Placental epithelial cell (primary cell): ENCODE measurements around the genes G6PC3 and GJC1.

DNA sequence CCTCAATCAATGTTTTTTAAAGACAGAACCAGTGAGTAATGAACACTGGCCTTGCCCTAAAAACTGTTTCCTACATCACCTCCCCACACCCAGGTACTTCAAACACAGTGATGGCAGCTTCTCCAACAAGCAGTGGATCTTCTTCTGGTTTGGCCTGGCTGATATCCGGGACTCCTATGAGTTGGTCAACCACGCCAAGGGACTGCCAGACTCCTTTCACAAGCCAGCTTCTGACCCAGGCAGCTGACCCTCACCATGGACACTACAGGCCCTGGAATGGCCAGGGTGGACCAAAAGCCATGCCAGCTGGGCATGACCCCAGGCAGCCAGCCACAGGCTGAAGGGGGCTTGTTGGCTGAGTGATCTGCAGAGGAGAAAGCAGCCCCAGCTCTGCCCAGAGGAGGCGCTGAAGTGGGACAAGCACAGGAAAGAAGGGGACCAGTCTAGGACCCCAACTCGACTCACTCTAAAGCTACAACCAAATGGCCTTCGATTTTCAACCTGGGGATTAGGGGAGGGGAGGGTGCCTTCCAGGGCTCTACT is 4.0 kb downstream of the NAGS start:
- CAGE, long polyA plus RNA = no peak

- CAGE, long polyA plus RNA = no peak
Observed at GRCh38 chr17:44029491-44030621, 15.1 kb upstream of the TMEM101 start.

- CAGE, long polyA plus RNA = no peak
Observed at GRCh38 chr17:44070455-44071568, at the start of gene G6PC3. TSS of gene G6PC3 (plus strand) at chr17:44070735.

- CAGE, long polyA plus RNA = no peak
Observed at GRCh38 chr17:44193469-44194339, 6.0 kb downstream of the ATXN7L3 start.

- CAGE, long polyA plus RNA = no peak
Observed at GRCh38 chr17:44210039-44211074, 9.1 kb downstream of the UBTF start.

GRCh38 chr17:44213791-44213980 is 5.8 kb downstream of the UBTF start:
- CAGE, long polyA plus RNA = no peak

DNA sequence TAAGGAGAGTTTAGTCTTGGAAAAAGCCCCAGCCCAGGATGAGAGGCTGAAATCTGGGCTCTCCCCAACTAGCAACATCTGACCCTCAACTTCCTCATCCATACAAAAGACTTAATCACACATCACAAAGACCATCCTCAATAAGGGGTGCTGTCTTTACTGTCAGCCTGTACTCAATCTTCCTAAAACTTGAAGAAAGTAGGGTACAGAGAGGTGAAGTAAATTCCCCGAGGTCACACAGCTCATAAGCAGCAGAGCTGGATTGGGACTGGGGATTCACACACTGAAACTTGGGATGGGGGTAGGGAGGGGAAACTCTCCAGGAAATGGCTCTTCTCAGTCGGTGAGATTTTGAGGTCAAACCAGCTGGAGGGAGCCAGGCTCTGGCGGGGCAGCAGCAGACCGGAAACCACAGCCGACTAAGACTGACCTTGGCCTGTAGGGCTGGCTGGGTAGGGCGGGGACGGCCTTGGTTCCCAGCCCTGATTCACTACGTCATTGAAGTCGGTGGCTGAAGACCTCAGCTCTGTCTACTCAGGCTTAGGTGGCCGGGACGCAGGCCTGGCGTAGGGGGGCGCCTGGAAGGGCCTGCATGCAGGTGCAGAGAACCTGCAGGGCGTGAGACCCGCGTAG is 11.6 kb upstream of the SLC4A1 start:
- CAGE, long polyA plus RNA = no peak

DNA sequence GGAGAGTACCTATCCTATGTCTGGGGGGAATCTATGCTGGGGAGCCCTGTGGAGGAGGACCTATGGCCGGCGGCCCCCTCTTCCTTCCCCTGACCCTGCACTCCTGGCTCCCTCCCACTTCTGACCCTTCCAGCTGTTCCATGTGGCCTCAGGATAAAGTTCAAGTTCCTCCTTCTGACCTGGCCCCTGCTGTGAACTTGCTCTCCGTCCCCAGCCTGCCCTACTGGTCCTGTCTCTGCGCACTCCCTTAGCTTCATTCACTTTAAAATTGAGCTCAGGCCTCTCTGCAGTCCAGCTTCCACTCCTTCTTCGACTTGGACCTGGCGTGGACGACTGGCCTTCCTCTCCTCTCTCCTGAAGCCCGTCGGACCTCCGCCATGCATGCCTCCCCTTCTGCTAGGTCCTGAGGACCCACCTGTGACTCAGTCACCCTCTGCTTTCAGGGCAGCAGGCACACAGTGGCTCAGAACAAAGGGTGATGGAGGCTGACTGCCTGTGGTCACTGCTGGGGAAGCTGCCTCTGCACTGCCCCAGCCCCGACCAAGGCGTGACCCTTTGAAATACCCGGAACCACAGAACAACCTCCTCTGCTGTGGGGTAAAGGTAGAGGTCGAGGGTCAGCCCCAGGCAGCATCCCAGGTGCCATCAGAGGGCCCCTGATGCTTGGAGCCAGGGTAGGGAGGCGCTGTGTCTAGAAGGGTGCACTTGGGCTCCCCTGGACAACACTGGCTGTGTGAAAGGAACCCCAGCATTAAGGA is 12.3 kb upstream of the SLC4A1 start:
- CAGE, long polyA plus RNA = no peak

DNA sequence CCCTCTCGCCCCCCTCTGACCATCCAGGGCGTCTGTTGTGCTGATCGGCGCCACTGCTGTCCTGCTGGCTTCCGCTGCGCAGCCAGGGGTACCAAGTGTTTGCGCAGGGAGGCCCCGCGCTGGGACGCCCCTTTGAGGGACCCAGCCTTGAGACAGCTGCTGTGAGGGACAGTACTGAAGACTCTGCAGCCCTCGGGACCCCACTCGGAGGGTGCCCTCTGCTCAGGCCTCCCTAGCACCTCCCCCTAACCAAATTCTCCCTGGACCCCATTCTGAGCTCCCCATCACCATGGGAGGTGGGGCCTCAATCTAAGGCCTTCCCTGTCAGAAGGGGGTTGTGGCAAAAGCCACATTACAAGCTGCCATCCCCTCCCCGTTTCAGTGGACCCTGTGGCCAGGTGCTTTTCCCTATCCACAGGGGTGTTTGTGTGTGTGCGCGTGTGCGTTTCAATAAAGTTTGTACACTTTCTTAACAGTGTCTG is 7.6 kb downstream of the GRN start:
- CAGE, long polyA plus RNA = no peak

GRCh38 chr17:44431130-44431615 is 41.7 kb upstream of the ITGA2B start:
- CAGE, long polyA plus RNA = no peak

- CAGE, long polyA plus RNA = no peak
Observed at GRCh38 chr17:44438634-44439009, 49.2 kb upstream of the ITGA2B start.

DNA sequence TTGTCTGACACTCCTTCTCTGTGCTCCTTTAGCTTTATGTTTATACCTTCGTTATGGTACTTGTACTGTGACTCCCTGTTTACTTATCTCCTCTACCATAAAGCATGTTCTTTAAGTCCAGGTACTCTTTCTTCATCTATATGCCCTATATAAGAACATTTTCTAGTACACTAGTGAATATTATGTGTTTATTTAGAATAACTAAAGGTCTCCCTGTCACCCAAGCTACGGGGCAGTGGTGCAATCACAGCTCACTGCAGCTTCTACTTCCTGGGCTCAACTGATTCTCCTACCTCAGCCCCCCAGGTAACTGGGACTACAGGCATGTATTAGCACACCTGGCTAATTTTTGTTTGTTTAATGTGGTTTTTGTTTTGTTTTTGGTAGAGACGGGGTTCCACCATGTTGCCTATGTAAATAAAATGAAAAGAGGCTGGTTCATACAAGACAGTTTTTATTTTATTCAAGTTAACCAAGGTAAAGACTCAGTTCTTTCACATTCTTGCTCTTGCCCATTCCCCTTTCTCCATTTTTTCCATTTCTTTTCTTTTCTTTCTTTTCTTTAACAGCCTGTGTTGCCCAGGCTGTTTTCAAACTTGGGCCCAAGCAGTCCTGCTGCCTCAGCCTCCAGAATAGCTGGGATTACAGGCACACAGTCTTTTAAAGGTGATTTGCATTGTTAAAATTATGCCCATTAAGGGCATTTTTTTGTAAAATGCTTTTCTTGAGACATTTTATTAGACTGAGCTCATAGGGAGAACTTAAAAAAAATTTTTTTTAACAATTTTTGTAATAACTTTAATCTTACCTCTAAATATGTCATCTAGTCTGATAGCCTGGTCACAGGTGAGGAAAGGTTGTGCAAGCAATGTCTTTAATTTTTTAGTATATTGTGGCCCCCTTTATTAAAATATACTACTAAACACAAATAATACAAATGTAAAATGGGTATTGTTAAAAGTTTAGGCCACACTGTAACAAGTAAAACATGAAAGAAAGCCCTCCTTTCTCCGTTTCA is 17.2 kb downstream of the GPATCH8 start:
- CAGE, long polyA plus RNA = no peak

DNA sequence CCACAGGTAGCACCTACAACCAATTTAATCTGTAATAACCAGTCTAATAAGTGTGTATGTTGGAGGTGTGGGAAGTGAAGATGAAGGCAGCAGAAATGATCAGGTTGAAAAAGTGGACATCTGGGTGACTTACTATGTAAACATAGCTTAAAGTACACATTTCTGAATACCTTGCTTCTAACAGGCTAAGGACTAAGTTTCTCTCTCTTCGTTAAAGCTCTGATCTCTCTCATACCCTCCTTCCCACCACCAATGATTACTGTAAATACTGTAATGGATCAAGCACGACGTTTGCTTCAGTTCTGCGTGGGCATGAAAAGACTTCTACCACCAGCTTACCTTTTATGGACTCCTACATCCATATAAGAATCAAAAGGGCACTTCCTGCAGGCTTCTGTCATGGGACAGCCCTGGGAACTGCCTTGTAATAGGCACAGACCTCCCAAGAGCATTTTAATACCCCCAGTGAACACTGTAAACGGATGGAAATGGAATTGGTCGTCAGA is 799 bp downstream of the CCDC43 start:
- CAGE, long polyA plus RNA = no peak

DNA sequence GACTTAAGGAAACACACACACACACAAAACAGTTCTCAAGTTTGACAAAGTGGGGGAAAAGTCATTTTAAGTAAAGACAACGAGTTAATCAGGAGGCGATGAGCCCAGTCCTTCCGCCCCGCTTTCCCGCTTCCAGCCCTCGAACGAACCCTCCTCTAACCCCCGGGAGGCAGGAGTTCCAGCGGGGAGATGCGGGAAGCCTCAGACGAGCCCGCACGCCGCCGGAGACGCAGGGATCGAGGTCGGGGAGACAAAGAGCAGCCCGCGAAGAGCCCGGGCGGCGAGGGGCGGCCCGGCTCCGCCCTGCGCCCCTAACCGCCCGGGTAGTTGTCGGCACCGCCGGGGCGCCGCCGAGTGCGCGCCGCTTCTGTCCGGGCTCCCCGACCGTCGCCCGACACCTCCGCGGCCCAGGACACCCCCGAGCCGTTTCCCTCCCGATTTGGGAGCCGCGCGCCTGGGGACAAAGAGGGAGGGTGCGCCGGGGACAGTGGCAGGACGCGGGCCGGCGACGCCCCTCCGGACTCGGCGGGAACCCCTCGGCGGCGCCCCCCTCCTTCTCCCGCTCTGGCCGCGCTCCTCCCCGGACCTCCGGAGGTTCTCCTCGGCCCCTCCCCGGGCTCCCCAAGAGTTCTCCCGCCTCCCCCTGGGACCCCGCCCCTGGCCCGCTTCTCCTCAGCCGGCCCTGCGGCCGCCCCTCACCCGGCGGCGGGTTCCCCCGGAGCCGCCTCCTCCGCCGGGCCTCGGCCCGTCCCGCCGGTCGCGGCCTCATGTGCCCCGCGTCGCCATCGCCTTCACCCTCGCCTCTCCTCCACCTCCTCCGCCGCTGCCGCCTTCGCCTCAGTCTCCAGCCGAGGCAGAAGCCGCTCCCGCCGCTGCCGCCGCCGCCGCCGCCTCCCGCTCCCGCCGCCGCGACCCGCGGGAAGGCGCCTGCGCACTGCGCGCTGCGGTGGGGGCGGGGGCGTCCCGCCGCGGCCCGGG is at the start of gene GJC1:
Gene GJC1 (minus strand): TSS at position 925 of the 978 bp plus-strand sequence.
- CAGE, long polyA plus RNA = no peak

GRCh38 chr17:44830341-44830539 is 153 bp upstream of the GJC1 start:
- CAGE, long polyA plus RNA = no peak

DNA sequence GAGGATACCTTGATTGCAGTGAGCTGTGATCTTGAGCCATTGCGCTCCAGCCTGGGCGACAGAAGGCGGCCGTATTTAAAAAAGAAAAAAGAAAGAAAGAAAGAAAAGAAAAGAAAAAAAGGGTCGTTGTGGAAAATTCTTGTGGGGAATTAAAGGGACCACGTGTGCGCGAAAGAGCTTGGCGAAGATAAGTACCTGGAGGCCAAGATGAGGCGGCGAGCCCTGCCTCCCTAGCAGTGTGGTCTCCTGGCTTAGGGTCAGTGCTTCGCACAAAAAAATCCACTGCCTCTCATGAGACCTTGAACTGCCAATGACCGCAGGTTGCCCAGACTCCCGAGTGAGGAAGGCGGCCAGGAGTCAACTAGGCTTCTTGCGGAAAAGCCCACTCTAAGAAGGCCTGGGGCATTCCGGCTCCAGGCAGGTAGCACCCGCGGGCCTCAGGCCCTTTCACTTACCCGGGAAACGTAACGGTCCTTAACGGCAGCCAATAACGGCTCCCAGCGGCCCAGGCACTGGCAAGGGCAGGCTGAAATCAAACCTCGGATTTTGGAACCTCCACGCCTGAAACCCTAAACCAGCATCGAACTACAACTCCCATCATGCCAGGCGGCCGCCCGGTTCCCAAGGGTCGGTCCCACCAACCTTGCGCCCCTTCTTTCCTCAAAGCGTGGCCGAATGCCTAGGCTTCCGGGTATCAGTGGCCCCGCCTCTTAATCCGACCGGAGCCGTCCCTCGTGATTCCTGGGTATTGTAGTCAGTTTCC is 503 bp upstream of the NMT1 start:
- CAGE, long polyA plus RNA = no peak

DNA sequence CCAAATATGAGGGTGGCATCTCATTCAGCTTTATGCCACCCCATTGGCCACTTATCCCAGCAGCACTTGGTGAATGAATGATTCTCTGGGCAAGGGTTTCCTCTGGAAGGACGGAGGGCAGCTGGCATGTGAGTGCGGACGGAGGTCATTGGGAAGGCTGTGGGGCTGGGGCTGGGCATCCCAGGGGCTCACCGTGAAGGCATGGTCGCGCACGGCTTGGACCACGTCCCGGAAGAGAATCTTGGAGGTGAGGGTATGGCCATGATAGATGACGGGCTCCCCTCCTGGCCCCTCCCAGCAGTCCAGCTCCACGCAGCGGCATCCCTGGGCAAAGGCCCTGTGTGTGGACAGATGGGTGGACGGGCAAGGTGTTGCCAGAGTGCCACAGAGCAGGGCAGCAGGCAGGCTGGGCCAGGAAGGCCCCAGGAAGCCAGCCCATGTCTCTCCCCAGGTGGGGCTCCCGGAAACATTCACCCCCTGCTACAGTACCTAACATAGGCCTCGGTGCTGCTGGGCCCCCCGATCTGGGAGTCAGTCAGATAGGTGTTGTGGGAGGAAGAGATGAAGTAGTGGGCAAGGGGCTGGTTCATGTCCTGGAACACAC is 14.4 kb downstream of the PLCD3 start:
- CAGE, long polyA plus RNA = no peak

DNA sequence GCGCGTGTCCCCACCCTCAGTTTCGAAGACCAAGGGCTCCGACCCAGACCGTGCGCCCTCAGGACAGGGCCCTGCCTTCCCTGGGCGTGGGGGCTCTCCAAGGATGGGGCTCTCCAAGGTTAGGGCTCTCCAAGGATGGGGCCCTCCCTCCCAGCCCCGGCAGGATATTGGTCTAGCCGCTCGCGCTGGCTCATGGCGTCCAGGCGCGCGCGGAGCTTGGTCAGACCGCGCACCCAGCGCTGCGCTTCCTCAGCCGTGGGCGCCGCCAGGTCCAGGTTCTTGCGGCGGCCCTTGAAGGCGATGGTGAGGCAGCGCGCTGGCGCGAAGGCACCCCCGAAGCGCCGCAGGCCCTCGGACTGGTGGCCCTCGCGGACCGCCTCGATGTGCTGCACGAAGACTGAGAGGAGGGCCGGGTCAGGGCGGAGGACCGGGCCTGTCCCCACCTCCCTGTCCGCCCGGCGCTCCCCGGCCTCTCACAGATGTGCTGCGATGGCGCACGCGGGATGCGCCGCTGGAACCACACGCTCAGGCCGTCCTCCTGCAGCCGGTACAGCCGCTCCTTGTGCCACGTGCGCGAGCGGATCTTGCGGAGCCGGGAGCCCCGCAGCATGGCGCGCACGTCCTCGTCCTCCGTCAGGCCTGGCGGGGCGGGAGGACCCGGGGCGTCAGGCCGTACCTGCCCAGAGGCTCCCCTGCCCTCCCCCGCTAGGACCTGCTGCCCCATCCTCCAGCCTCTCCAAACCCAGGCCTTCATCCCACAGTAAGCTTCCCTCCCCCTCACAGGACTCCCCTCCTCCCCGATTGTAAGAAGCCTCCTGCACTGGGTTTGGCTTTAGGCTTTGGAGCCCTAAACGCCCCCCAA is 11.3 kb downstream of the PLCD3 start:
- CAGE, long polyA plus RNA = no peak

GRCh38 chr17:45130654-45131201 is 1.6 kb downstream of the PLCD3 start:
- CAGE, long polyA plus RNA = no peak

DNA sequence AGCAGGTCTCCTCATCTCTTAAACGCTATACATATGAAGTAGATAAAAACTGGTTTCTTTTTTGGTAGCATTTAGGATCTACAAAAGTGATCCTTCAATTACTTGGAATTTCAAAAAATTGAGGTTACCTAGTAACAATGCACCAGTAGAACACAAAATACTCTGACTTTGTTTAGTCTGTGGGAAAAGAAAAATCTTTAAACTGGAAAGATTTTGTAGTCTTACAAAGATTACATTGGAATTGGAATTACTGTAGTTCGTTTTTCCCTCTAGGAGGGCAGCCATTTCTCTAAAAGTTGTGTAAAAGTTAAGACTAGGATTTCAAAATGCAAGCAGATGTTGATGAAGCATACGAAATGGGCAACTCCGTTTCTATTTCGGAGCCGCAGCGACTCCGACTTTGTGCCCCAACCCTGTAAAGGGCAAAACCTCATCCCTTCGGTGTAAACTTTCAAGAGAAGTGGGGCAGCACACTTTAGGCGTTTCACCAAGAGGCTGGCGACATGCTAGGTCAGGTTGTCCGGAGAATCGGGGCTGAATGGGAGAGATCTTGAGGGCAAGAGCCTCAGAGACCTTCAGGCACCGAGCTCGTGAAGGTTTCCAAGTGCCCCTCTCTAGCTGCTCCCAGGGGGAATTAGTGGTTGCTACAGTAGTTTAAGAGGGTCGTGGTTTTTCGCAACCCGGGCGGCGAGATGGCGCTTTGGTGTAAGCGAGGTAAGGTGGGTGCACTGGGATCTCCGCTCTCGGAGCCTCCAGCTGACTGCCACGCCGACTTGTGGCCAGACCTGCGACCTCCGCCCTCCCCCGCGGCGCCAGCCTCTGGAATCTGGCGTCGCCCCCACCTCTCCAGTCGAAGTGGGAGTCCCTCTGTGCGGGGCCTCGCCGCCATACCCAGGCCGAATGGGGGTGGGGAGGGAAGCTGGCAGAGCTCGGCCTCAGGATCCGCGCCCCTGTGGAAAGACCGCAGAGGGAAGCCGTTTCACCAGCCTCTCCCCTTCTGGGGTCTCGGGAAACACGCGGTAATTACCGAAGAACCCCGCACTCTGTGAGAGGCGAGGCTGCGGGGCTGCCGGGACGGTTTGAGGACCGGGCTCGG is 1.1 kb upstream of the HEXIM2 start:
- CAGE, long polyA plus RNA = no peak